Hair follicular keratinocyte (primary cell): Measurements from ENCODE around the genes SNX8 and CHST12.

DNA sequence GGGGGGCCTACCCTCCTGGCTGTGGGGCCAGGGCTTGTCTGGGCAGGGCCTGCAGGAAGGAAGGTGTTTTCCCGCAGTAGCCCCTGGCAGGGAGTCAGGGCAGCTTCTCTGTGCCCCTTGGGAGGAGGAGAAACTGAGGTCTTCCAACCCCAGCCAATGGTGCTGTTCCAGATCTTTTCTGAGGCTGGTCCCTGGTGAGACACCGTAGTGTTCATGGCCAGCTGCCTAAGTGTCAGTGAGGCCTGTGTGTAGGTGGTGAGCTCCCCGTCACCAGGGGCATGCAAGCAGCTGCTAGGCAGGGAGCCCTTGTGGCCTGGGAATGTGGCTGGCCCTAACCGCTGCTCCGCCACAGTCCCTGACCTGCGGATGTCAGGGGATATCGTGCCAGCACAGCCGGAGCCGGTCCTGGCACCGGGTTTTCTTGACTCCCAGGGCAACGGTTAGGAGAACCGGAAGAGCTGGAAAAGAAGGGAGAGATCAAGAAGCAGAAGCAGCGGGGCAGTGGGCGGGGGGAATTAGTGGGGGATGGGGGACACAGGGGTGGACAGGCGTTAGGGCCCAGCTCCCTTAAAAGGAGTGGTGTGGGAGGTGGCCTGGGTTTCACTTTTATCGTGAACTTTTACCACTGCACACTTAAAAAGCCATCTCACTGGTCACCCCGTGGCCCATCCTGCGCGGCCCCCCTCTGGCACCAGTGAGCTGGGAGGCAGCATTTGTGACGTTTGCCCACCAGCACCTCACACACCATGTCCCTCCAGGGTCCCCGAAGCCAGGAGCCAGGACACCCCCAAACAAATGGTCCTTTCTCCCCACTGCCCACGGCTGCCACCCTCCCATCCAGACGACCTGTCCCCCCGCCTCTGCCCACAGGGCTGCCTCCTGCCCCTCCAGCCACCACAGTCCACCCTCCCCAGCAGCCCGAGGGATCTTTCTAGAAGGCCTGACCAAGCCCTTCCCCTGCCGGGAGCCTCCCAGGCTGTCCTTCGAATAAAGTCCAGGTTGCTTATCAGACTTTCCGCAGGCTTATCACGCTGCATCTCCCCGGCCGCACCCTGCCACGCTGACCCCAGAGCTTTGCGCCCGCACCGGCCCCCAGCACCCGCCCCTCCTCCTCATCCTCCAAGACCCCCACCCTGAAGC, 1.7 kb upstream of the MICALL2 start:
- RAMPAGE, long total RNA: no peak

DNA sequence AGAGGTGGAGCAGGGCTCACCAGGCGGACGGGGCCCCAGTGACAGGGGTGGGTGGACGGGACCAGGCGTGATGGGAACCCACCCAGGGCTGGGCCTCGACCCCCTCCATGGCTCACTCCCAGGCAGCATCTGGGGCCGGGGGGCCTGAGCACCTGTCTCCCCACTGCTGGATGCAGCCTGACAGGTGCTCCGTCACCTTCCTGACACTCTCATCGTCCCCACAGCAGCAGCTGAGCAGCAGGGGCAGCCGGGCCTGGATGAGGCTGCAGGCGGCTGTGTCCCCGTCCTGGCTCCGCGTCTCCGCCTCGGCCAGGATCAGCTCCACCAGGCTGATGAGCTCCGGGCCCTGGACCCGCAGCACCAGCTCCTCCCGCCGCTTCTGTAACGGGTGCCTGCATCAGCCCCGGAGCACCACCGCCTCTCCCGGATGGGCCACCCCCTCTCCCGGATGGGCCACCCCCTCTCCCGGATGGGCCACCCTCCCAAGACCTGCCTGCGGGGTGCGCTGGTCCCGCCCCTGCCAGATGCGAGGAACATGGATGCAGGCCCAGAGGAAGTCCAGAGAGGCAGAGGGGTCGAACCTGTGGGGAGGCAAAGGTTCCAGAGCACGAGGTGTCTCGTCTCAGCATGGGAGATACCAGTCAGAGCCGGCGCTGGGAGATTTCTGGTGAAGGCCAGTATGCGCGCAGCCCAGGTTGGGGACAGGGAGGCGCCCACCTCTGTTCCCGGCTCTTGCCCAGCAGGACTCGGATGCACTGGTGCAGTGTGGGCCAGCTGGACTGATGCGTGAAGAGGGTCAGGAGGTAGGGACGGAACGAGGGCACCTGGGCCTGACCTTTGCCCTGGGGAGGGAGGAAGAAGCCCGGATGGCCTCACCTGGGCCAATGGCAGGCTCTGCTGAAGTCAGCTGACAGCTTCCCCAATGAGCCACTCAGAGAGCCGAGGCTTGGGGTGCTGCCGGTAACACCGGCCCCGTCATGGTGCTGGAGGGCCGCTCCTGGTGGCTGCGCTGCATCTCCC, 17.1 kb upstream of the MICALL2 start:
- RAMPAGE, long total RNA: no peak

GRCh38 chr7:1513721-1514194, 9.6 kb upstream of the INTS1 start:
- RAMPAGE, long total RNA: no peak

DNA sequence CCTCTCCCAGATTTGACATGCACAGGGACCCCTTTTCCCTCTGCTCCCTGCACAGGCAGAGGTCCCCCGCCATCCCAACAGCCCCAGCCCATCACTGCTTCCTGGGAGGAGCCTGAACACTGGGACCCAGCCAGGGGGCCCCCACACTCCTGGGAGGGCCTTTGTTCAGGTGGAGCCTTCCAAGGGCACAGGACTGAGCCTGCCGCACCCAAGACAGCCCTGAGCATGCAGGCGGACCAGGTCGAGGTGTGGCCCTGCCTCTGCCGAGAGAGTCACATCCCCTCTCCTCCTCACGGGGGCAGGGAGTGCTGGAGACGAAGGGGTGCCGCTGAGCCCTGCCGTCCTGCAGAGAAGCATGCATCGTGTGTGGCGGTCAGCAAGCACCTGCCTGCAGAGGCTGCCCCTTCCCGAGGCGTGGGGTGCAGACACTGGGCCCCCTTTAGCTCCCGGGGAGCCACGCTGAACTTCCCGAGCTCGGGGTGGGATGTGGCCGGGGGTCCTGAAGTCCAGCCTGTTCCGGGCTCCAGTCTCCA, 7.3 kb upstream of the MAFK start:
- RAMPAGE, long total RNA: no peak

DNA sequence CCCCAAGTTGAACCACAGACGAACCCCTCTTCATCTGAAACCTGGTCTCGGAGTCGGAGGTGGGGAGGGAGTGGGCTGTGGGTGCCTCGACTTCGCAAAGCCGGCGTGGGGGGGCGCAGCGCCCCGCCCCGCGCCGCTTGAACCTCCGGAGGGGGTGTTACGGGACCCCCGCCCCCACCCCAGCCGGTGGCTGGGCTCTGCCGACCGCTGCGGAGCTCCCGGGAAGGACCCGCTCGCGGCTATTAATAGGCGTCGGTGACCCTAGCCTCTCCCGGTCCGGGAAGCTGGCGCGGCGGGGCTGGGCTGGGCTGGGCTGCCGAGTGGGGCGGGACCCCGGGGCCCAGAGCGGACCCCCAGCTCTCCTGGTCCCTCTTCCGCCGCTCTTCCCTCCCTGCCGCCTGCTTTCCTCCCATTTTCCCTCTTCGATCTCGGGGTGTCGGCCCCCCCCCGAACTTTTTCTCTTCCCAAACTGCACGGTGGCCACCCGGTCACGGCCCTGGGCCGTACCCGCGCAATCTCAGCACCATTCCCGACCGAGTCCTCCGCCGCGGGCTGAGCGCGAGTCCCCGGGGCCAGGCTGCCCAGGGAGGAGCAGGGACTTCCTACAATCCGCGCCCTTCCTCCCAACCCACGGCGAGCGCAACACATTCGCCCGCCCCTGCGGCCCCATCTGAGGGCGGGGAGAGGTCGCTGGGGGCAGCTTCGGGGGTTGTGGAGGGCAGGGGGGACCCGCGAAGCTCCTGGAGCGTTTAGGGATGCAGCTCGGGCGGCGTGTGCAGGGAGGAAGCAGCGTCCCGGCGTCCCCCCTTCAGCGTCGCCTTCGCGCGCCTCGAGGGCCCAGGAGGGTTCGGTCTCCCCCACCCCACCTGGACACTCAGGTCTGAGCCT, 3.1 kb upstream of the ELFN1 start:
- RAMPAGE, long total RNA: no peak

- RAMPAGE, long total RNA: no peak
These were observed 337 bp downstream of the ELFN1 start for GRCh38 chr7:1670402-1670826.

GRCh38 chr7:1842176-1842783, 172.2 kb downstream of the ELFN1 start:
- RAMPAGE, long total RNA: no peak

DNA sequence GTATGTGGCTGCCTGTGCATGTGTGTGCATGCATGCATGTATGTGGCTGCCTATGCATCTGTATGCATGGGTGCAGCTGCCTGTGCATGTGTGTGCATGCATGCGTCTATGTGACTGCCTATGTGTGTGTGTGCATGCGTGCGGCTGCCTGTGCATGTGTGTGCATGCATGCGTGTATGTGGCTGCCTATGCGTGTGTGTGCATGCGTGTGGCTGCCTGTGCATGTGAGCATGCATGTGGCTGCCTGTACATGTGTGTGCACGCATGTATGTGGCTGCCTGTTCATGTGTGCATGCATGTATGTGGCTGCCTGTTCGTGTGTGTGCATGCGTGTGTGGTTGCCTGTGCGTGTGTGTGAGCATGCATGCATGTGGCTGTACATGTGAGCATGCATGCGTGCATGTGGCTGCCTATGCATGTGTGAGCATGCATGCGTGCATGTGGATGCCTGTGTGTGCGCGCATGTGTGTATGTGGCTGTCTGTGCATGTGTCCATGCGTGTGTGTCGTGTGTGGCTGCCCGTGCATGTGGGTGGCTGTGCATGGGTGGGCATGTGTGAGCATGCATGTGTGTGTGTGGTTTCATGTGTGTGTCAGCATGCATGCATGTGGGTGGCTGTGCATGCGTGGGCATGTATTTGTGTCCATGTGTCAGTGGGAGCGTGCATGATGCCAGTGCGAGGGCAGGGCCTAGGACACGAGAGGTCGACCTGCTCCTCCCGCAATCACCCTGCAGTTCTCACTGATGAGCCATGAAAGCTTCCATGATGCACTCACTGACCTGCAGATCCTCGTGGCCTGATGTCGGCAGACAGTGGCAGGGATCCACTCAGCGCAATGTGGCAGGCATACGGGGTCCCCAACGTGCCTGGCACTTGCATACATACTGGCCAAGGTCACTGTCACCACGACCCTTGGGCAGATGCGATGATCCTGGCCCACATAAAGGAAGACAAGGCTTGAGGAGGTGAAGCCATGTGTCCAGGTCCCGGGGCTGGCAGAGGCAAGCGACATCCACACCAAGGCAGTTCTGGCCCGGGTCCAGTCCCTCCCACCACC, 218.4 kb downstream of the ELFN1 start:
- RAMPAGE, long total RNA: no peak

GRCh38 chr7:2019342-2020495, 213.0 kb downstream of the MAD1L1 start:
- RAMPAGE, long total RNA: no peak

GRCh38 chr7:2069973-2070585, 162.7 kb downstream of the MAD1L1 start:
- RAMPAGE, long total RNA: no peak

DNA sequence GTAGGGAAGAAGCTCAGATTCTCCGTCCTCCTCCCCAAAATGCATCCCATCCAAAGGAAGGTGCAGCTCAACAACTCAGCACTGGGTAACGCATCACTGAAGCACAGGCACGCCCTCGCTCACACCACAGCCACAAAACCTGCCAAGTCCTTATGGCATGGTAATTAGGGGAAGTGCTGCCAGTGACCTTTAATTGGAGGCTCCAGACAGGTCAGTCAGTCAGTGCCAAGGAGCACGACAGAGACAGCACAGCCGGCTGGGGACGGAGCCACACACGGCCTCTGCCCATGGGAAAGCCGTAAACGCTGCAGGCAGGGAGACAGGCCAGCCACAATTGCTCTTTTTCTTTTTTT, 146.6 kb downstream of the MAD1L1 start:
- RAMPAGE, long total RNA: no peak

DNA sequence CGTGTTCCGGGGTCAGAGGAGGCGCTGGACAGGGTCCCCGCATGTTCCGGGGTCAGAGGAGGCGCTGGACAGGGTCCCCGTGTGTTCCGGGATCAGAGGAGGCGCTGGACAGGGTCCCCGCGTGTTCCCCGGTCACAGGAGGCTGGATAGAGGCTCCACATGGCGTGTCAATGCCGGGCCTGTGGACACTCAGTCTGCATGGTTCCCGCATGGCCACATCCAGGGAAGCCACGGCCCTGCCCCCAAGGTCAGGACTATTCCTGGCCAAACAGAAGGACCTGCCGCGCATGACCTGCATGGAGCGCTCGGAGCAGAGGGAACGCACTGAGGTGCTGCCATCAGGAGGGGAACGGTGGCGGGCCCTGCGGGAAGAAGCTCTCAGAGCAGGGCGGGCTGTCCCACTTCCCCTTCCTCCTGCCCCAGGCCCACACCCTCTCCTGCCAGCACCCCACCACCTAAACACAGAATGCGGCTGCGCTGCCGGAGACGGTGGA, 117.2 kb downstream of the MAD1L1 start:
- RAMPAGE, long total RNA: no peak

DNA sequence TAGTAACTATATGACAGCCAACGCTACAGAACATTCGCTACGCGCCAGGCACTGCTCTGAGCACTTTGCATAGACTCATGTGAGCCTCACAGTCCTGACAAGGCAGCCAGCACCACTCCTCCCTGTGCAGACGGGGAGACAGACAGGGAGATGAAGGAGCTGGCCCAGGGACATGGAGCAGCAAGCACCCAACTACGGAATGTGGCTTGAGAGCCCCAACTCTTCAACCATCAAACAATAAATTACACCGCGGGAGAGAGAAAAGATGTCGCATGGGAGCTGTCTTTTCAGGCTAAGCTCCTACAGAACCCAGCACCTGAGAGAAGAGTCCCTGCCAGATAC, 18.7 kb downstream of the MAD1L1 start:
- RAMPAGE, long total RNA: no peak

DNA sequence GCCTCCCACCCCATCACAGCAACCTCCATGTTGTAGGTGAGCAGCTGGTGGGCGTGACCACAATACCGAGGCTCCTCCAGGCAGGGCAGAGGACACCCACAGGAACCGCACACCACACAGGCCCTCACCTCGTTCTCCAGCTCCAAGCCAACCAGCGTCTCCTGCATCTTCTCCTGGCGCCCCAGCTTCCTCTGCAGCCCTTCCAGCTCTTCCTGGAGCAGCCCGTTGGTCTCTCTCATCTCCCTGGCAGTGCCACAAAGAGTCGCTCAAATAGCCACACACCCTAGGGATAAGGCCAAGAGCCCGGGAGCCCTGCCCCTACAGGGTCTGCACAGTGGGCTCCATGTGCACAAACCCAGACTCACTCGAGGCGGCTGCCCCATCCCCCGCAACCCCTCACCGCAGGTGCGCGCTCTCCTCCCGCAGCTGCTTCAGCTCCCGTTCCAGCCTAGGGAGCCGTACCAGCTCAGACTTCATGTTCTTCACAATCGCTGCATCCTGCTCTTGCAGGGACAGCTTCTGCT, 16.9 kb downstream of the MAD1L1 start:
- RAMPAGE, long total RNA: no peak

DNA sequence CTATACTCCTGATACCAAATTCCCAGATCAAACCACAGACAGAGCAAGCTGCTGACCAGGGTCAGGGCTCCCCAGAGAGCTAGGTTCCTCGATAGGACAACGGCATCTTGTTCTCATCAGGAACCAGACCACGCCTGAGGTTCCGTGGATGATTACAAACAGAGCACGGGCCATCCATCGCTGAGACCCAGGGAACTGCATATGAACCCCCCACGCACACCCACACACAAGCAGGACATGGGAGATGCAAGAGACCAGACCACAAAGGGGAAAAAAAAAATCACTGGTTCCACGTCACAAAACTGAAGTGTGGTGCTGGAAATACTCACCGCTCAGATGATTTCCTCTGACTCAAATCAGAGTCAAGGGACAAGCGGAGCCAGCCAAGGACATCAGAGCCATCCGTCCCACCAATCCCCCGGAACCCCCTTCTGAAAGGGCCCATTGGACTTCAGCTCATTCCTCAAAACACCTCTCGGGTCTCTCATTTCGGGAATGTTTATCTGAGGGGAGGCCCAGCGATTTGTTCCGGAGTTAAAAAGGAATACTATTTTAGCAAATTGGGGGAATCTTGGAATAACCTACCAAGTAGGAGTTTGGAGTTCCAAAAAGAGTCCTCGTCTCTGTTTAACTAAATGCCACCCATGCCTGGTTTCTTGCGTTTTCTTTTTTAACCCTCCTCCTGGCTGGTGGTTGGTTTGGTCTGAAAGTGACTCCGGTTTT, 15.1 kb downstream of the SNX8 start:
- RAMPAGE, long total RNA: no peak

DNA sequence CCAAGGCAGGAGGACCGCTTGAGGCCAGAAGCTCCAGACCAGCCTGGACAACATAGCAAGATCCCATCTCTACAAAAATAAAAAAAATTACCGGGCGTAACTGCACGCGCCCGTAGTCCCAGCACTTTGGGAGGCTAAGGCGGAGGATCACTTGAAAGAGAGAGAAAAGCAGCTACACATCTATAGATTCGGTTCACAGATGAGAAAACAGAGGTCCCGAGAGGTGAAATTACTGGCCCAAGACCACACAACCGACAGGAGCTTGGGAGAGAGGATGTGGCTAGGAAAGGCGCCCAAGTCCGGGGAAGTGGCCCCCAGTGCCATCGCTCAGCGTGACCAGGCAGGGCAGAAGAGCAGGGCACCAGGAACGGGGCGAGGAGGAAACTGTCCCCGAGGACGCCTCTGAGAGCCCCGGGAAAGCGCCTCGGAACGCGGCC, 596 bp downstream of the SNX8 start:
- RAMPAGE, long total RNA: no peak

DNA sequence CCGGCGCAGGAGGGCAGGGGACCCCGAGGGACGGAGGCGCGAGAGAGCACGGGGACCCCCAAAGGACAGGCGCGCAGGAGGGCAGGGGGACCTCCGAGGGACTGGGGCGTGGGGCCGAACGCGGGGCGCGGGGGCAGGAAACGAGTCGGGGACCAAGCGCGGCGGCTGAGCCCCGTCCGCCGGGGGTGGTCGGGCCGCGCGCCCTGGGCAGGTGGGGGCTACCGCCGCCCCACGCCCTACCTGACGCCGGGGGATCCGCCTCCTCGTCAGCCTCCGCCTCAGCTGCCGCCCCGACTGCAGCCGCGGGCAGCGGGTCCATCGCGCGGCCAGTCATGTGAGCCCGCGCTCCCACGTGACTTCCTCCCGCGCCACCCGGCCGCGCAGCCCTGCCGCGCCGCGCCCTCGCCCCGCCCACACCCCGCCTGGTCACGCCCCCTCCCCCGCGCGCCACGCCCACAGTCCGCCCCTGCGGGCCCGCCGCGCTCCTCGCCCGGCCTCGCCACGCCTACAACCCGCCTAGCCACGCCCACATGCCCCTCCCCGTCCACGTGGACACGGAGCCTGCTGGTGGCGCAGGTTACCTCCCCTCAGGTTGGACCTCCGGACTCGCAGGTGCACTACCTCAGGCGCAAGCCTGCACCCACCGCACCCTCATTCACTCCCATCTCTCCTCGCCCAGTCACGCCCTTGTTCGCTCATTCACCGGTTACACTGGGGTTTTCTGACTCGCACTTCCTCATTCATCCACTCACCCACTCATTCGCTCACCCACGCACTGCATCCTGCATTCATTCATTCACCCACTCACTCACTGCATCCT, at the start of gene SNX8:
Gene SNX8 (minus strand): TSS at position 354 of the 820 bp plus-strand sequence.
- RAMPAGE, long total RNA: no peak

- RAMPAGE, long total RNA: no peak
These were observed at the start of gene CHST12 for GRCh38 chr7:2402992-2403731. Gene CHST12, plus strand, starts transcription at chr7:2403611.

DNA sequence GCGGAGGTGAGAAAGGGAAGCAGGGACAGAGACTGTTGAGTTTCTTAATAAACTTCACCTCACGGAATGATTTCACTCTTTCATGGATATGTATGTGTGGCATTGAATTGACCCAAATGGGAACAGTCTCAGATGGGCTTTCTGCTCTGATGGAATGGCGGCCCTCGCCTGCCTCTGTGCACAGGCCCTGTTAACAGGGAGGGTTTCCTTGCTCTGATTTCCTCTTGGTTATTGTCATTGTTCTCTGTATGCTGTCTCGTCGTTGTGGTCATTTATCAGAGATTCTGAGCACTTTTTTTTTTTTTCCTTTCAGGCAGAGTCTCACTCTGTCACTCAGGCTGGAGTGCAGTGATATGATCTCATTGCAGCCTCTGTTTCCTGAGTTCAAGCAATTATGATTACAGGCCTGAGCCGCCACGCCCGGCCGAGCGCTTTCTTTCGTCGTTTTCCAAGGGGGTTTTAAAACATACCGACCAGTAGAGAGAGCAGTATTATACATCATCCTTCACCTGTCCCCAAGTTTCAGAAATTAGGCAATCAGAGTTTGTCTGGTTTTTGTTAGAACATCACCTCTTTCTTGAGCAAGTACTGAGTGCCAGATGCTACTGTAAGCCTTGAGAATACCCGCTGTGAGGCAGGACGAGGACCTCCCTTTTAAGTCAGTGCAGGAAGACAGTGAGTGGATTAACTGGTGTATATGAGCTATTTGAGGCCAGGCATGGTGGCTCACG, 6.4 kb downstream of the CHST12 start:
- RAMPAGE, long total RNA: no peak

GRCh38 chr7:2469437-2469853, 6.8 kb downstream of the GRIFIN start:
- RAMPAGE, long total RNA: no peak